Fibroblast of the aortic adventitia (primary cell): Measurements from ENCODE around the gene EIF2AK3.

- CAGE, long polyA plus RNA: no peak
These were observed 2.3 kb upstream of the CD8A start for GRCh38 chr2:86792829-86793584.

GRCh38 chr2:86855900-86856302 lies 5.8 kb downstream of the CD8B start:
- CAGE, long polyA plus RNA: no peak

DNA sequence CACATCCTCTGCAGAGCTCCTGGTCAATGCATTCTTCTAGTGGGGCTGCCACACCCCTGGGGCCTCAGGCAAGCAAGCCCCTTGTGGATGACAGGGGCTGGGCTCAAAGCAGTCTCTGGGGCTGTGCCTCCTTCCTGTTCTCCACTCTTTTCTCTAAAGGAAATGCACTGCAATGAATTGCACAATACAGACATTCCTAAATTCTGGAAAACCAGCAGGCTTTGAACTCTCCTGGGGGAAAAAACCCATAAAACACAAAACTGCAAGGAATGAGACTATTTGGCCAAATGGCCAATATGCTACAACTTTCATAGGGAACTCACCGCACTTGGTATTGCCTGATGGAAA lies 293.9 kb upstream of the PLGLB2 start:
- CAGE, long polyA plus RNA: no peak

DNA sequence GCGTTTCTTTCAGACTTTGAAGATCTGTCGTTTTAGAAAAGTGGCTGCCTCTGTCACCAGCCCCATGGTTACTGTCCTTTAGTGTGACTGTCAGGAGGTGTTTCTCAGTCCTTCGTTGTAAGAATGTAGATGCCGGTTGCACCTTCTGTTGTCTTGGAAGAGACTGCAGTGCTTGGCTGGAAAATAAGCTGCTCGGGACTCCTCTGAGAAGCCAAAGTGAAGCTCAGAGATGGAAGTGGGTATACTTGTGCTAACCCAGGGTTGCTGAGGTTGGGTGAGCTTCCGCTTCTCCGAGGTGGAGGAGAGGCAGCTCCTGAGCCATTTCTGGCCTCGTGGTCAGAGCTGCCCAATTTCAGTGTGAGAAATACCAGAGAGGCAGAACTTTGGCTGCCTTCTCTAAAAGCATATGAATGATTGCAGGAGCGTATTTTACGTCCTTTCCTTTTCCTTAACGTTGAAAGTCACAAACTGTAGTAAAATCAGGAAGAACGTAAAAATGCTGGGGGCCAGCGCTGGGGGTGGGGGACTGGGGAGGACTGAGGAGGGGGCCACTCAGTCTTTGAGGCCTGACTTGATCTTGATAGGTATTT lies 292.1 kb upstream of the PLGLB2 start:
- CAGE, long polyA plus RNA: no peak

DNA sequence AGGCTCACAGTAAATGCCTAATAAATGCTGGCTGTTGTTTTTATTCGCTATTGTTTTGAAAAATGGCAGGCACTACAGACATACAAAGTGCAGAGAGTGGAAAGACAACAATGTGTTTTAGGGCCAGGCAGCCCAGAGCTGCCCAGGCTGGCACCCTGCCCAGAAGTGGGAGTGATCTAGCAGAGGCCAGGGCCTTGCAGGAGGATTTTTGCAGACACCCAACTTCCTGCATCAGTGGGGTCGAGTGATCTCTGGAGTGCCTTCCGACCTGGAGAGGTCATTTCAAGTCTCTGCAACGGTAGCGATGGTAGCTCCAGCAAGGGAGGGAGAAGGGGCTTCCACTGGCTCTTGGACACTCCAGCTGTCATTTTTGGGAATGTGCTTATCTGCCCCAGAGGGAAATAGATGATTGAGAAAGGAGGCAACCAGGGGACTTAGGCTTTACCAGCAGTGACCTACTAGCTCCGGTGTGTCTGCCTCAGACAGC lies 154.1 kb upstream of the PLGLB2 start:
- CAGE, long polyA plus RNA: no peak

DNA sequence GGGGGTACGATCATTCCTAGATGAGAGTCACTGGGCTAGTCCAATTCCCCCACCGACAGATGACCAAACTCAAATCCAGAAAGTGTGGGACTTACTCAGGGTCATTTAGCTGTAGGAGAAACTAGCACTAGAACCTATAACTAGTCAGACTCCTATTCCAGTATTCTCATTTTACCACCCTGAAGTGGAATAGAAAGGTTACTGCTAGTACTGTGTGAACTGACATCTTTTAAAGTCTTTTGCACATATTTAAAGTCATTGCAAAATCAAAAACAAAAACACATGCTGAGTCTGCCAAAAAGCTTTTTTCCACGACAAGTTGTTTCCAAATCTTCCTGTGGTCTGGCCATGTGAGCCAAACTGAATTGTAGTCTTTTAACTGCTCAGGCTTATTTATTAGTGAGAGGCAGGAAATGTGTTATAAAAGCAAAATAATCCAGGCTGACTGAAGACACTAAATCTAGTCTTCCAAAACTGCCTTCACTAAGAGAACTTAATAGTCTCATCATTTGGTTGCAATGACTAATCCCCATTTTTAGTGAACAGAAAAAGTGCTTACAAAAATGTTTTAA lies 2.4 kb downstream of the KRCC1 start:
- CAGE, long polyA plus RNA: no peak

DNA sequence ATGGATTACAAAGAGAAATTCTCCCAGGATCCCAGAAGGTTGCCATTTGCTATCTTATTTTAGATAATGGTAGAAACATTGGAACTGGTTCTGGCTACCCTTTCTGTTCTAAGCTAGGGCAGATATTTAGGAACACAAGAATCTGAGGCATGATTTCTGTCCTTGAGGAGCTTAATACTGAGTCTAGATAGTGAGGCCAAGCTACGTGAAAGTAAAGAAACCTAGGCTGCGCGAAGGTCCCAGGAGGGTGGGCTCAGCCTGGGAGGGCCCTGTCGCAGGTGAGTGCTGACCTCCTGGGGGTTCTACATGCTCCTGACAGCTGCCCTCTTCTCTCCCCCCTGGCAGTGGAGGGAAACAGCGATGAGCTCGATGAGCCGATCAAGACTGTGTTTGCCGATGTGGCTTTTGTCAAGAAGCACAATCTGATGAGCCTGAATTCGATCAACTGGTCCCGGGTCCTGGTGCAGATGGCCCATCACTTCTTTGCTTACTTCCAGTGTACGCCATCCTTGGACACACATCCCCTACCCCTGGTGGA lies 8.4 kb downstream of the THNSL2 start:
- CAGE, long polyA plus RNA: no peak

- CAGE, long polyA plus RNA: no peak
These were observed 42.1 kb downstream of the THNSL2 start for GRCh38 chr2:88212239-88212741.

- CAGE, long polyA plus RNA: no peak
These were observed 27.1 kb downstream of the EIF2AK3 start for GRCh38 chr2:88599977-88600815.

DNA sequence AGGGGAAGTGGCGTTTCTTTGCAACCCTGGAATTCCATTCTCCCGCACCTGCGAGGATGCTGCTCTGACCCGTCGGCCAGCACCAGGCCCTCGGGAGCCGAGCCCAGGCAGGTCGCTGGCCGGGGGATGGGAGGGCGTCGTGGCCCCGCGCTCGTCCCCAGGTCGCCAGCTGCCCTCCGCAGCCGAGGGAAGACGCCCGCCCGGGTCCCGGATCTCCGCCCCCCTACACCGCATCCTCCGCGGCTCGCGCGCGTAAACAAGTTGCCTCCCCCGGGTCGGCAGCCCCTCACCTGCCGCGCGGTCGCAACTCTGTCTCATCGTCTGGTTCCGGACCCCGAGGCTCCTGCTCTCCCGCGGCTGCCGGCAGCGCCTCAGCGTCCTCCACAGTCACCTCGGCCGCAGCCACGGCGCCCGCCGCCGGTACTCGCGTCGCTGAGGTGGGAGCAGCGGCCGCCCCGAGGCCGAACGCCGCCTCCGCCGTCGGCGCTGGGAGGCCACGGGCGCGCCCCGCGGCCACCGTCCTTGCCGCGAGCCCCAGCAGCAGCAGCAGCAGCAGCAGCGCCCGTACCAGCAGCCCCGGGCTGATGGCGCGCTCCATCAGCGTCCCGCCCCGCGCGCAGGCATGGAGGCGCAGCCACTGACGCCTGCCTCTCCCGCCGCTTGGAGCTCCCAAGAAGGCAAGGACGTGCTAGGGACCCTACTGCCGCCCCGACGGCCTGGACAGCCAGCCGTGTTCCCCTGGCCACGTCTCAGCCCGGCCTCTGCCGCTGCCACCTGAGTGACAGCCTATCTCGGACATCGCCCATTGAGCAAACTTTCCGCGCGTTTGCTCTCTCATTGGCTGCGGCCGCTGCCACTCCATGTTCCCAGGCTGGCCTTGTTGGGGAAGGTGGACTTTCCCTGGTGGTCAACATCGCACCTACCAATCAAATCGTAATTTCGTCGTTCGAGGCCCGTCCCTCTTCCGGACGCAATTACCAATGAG lies at the start of gene EIF2AK3:
Gene EIF2AK3 (minus strand): TSS at position 788 of the 985 bp plus-strand sequence.
- CAGE, long polyA plus RNA: no peak

DNA sequence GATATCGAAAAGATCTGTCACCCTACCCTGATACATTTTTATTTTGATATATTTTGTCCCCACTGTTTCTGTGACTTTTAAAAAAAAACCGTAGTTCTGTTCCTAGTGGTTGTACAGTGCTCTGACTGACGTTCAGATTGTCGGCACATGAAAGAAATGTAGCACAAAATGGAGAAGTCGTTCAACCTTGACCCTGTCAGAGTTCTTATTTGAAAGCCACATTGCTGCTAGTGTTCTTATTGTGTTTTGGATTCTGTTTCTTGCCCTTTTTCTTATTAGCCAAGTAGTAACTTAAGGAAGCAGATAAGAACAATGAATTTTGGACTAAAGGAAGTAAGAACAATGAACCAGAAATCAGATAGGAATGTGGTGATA lies 45.8 kb downstream of the RPIA start:
- CAGE, long polyA plus RNA: no peak

DNA sequence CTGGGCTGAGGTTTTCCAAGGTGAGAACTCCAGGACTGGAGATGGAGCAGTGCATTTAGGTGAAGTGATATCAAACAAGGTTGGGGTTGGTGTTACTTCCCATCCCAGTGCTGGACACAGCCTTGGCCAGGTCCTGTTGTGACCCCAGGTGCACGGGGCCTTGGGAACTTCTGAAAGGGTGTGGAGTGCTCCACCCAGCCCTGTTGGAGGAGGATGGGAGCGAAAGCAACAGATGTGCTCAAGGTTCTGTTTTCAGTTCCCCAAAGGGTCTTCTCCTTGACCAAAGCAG lies 154.2 kb downstream of the RPIA start:
- CAGE, long polyA plus RNA: no peak

DNA sequence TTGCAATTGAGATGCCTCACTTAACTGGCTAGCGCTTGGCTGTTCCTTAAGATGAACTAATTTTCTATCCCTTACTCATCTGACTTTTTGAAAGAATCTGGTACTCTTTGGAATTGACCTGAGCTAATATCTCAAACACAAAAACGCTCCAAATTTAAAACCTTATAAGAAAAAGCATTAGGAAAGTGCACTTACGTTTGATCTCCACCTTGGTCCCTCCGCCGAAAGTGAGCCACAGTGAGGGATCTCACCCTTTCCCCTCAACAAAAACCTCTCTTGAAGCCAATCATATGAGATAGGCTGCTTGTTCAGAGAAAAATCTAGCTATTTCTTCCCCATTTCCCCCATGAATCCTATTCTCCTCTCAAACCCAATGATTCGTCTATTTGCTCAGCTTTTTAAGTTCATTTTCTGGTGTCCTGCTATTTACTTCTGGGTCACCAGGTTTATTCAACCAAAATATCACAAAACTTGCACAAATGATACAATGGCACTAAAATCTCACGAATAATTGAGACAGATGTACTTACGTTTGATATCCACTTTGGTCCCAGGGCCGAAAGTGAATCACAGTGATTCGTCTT lies 169.3 kb downstream of the RPIA start:
- CAGE, long polyA plus RNA: no peak

DNA sequence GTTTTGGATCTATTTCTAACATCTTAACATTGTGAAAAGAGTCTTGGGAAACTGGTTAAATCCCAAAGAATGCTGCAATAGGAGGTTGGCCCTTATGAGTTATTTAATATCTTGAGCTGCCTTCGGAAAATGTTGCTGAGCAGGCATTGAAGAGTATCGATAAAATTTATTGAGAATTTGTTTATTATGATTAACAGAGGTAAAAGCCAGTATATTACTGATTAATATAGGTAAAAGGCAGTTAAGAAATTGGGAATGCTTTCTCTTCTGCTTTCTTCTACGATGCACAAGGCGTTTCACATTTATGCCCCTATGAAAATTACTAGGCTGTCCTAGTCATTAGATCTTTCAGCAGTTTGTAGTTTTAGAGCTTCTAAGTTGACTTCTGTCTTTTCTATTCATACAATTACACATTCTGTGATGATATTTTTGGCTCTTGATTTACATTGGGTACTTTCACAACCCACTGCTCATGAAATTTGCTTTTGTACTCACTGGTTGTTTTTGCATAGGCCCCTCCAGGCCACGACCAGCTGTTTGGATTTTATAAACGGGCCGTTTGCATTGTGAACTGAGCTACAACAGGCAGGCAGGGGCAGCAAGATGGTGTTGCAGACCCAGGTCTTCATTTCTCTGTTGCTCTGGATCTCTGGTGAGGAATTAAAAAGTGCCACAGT lies 193.6 kb downstream of the RPIA start:
- CAGE, long polyA plus RNA: no peak

GRCh38 chr2:88896879-88897525 lies 205.5 kb downstream of the RPIA start:
- CAGE, long polyA plus RNA: no peak

DNA sequence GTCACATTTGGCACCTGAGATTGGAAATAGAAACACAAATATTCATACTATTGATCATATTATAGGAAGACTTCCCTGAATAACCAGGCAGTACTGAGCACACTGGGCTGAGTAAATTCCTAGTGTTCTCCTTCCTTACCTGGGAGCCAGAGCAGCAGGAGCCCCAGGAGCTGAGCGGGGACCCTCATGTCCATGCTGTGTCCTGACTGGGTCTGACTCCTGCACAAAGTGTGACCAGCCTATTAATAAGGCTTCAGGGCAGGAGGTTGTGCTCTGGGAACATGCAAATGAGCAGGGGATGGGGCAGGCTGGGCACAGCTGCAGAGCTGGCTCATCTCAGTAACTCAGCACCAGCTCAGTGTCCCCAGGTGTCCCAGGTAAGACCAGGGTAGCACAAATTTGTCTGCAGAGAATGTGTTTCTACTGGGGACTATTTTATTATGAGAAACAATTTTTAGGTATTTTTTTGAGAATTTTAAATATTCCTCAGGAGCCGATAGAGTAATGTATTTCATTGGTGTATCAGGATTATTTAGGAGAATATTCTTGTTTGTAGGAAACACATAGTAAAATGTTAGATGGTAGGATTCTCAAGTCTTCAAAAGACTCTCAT lies 256.2 kb downstream of the RPIA start:
- CAGE, long polyA plus RNA: no peak

DNA sequence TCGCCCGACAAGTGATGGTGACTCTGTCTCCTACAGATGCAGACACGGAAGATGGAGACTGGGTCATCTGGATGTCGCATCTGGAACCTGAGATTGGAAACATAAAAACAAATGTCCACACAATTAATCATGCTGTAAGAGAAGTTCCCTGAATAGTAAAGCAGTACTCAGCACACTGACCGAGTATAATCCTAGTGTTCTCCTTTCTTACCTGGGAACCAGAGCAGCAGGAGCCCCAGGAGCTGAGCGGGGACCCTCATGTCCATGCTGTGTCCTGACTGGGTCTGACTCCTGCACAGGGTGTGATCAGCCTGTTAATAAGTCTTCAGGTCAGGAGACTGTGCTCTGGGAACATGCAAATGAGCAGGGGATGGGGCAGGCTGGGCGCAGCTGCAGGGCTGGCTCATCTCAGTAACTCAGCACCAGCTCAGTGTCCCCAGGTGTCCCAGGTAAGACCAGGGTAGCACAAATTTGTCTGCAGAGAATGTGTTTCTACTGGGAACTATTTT lies 349.0 kb downstream of the RPIA start:
- CAGE, long polyA plus RNA: no peak

- CAGE, long polyA plus RNA: no peak
These were observed 394.0 kb downstream of the RPIA start for GRCh38 chr2:89085429-89086008.

DNA sequence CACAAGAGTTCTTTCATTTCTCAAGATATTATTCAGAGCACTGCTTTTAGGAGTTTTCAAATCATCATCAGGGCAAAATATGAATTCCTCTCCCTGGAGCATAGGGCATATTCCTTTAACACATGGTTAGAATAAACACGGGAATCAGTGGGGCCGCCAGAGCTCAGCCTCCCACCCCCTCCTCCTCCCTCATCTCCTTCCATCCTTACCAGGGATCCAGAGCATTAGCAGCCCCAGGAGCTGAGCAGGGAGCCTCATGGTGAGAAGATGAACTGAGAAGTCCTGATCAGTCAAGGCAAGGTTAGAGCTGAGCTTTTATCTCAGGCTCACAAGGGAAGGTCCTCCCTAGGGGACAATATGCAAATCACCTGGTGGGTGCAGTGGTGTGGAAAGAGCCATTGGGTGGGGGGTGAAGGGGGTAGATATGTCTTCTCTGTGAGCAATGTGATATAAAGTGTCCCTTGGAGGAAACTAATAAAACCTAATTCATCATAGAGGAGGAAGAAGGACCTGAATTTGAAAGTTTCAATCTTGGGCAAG lies 543.3 kb downstream of the RPIA start:
- CAGE, long polyA plus RNA: no peak

GRCh38 chr2:90324425-90325032 lies 1633.1 kb downstream of the RPIA start:
- CAGE, long polyA plus RNA: no peak